ENCODE data around the gene TTC9.

DNA sequence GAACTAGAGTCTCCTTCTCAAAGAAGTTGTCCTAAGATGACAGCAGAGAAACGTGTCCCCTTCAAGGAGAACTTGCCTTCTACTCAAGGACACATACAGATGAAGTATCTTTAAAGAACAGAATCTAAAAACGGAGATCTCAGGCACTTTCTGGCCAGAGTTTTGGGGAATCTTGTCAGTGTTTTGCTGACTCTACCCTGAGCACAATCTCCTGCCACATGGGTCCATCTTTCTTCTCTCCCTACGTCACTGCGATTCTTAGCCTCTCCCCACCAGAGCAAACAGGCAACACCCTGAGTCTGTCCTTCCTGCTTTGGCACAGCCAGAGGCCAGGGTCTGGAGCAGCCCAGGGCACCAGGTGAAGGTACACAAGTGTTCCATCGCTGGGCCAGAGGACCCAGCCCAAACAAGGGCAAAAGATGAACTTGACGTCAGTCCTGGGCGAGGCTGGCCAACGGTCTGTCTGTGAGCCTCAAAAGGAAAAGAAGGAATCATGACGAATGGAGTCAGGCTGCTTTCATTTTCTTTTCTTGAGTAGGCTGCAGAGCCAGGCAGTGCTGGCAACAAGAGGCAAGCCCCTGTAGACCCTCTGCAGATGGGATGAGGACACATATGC lies 12.7 kb upstream of the CCDC177 start:
CAGE:
- cytosol, long polyA minus RNA = no peak
- cytosol, long polyA plus RNA = no peak
- long polyA plus RNA = no peak
- nucleus, long polyA minus RNA = no peak
- nucleus, long polyA plus RNA = no peak

DNA sequence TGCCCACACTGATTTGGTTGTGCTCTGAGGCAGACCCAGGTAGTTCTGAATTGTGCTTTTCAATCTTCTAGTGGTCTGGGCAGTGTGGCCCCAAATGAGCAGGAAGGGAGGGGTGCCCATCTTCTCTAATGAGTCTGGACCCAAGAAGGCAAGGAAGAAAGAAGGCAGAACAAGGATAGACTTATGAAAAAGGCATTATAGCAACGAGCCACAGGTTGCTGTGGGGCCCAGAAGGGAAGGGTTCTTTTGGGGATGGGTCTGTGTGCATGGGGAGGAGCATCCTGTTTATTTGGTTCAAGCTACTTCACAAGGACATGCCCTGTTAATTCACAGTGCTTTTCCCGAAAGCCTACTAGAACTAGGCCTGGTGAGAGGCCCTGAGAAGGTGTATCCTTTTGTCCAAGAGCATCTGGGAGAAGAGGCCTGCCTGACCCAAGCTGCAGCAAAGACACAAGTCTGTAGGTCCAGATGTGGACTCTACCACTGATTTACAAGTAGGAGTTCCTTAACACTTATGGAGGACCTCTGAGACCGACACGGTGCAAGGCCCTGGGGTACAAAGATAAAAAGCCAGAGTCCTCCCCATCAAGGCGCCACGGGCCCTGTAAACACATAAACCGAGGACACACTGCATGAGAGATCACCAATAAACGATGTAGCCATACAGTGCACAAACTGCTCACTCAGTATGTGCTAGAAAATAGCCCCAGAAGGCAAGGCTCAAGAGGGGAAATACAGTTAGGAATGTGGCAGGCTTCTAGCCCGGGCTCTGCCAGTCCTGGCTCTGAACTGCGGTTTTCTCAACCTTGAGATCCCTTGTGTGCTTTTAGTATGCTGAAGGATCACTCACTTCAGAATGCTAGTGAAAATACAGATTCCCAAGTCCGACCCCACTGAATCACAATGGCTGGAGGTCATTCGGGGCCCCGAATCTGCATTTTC lies 993 bp upstream of the SUSD6 start:
CAGE:
- cytosol, long polyA minus RNA = no peak
- cytosol, long polyA plus RNA = no peak
- long polyA plus RNA = no peak
- nucleus, long polyA minus RNA = no peak
- nucleus, long polyA plus RNA = no peak

DNA sequence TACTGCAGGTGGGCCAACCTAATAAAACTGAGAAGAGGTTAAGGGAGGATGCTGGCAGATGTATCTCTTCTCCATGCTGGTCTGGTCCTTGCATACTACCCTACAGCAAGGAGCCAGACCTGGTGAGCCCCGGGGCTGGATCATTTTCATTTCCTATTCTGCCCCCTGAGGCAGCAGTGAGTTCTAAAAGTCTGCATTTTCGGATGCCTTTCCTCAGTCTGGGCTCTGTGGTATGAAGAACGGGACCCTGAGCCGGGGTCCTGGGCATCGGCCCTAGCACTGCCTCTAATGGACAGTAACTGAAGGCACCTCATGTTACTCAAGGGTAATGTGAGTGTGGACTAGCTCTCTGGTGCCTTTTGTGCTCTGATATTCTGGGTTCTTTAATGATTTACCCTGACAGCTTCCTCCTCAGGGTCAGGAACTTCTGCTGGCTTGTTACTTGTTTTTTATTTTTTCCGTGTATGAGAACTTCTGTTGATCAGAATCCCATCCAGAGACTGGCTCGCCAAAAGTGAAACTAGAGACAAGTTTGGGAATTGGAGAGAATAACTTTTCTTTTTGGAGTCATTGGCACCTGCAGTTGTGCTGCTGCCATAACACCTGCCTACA lies 62.2 kb downstream of the SUSD6 start:
CAGE:
- cytosol, long polyA minus RNA = no peak
- cytosol, long polyA plus RNA = no peak
- long polyA plus RNA = no peak
- nucleus, long polyA minus RNA = no peak
- nucleus, long polyA plus RNA = no peak

CAGE:
- cytosol, long polyA minus RNA = no peak
- cytosol, long polyA plus RNA = no peak
- long polyA plus RNA = no peak
- nucleus, long polyA minus RNA = no peak
- nucleus, long polyA plus RNA = no peak
These were observed 63.6 kb downstream of the SUSD6 start for GRCh38 chr14:69674879-69675573.

CAGE:
- cytosol, long polyA minus RNA = no peak
- cytosol, long polyA plus RNA = no peak
- long polyA plus RNA = no peak
- nucleus, long polyA minus RNA = no peak
- nucleus, long polyA plus RNA = no peak
These were observed 72.1 kb upstream of the SRSF5 start for GRCh38 chr14:69694816-69695352.

CAGE:
- cytosol, long polyA minus RNA = no peak
- cytosol, long polyA plus RNA = no peak
- long polyA plus RNA = no peak
- nucleus, long polyA minus RNA = no peak
- nucleus, long polyA plus RNA = no peak
These were observed 11.4 kb downstream of the SRSF5 start for GRCh38 chr14:69778288-69778884.

CAGE:
- cytosol, long polyA minus RNA = no peak
- cytosol, long polyA plus RNA = no peak
- long polyA plus RNA = no peak
- nucleus, long polyA minus RNA = no peak
- nucleus, long polyA plus RNA = no peak
These were observed 12.0 kb downstream of the SRSF5 start for GRCh38 chr14:69778885-69779482.

DNA sequence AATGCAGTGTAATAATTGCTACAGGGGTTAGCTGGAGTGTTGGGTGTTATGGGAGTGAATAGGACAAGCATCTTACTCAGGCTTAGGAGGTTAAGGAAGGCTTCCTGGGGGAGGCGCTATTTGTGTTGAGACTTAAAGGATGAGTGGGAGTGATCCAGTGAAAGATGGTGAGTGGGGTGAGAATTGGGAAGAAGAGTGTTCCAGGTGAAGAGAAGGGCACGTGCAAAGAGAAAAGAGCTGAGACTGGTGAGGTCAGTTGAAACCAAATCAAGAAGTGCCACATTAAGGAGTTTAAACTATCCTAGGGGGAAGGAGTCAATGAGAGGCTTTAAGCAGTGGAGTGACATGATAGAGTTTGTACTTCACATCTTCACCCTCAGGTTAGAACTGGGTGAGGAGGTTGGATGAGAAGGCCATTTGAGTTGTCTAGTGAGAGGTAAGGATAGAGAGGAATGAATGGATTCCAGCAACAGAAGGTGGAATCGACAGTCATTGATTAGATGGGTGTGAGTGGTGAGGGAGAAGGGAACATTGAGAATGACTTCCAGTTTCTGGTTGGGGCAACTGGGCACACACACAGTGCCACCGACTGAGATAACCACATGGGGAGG lies 13.6 kb downstream of the SLC10A1 start:
CAGE:
- cytosol, long polyA minus RNA = no peak
- cytosol, long polyA plus RNA = no peak
- long polyA plus RNA = no peak
- nucleus, long polyA minus RNA = no peak
- nucleus, long polyA plus RNA = no peak

DNA sequence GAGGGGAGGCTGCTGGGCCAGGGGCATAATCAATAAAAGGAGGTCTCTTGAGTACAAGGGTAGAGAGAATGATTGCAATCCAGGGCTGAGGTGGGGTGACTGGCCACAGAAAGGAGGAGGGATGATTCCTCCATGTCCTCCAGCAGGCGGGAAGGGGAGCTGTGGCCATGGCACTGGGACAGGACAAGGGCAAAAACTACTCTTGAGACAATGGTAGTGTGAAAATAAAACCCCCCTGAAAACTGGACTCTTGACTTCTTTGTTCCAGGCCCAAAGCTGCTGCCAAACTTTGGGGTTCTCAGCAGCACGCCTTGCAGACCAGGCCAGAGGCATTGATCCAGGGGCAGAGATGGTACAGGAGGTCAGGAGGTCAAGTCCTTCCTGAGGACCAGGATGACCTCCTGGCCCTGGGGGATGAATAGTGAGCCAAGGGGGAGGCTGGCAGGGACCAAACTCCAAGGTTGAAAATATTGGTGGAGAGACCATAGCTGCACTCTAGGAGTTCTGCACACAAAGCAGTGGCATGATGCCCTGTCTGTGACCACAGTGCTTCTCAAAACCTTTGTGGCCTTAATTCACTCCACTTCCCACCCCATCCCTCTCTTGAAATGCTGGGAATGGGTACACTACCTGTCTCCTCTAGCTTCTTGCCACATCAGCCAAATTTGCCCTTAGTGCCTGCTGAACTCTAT lies 12.2 kb downstream of the SLC10A1 start:
CAGE:
- cytosol, long polyA minus RNA = no peak
- cytosol, long polyA plus RNA = no peak
- long polyA plus RNA = no peak
- nucleus, long polyA minus RNA = no peak
- nucleus, long polyA plus RNA = no peak

DNA sequence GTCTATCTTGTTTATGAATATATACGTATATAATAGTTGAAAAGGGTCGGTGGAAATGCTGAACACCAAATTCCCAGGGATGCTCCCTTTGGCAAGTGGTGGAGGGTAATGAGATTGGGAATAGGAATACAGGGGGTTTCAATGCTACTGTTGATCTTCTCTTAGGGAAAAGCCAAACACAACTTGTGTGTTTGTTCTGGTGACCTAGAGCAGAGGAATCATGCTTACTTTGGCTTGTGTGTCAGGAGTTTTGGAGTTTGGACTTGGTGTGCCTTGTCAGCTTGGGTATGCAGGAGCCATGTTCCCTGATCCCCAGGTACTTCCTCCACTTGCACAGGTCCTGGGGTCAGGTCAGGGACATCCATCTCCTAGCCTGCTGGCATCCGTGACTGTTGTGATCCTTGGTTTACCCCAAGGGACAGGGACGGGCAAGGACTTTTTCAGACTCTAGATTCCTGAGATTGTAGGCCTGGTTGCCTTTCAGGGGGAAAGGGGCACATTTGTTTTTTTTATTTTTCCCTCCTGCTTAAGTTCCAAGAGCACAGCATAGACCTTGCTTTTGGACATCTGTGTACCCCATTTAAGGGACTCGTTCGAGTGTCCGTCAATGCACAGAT lies 4.0 kb downstream of the SLC10A1 start:
CAGE:
- cytosol, long polyA minus RNA = no peak
- cytosol, long polyA plus RNA = no peak
- long polyA plus RNA = no peak
- nucleus, long polyA minus RNA = no peak
- nucleus, long polyA plus RNA = no peak

DNA sequence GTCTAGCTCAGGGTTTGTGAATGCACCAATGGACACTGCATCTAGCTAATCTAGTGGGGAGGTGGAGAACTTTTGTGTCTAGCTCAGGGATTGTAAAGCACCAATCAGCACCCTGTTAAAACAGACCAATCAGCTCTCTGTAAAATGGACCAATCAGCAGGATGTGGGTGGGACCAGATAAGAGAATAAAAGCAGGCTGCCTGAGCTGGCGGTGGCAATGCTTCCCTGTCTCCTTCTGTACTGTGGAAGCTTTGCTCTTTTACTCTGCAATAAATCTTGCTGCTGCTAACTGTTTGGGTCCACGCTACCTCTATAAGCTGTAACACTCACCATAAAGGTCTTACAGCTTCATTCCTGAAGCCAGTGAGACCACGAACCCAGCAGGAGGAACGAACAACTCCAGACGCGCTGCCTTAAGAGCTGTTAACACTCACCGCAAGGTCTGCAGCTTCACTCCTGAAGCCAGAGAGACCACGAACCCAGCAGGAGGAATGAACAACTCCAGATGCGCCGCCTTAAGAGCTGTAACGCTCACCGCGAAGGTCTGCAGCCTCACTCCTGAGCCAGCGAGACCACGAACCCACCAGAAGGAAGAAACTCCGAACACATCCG lies 66.8 kb upstream of the SLC8A3 start:
CAGE:
- cytosol, long polyA minus RNA = no peak
- cytosol, long polyA plus RNA = no peak
- long polyA plus RNA = no peak
- nucleus, long polyA minus RNA = no peak
- nucleus, long polyA plus RNA = no peak

CAGE:
- cytosol, long polyA minus RNA = no peak
- cytosol, long polyA plus RNA = no peak
- long polyA plus RNA = no peak
- nucleus, long polyA minus RNA = no peak
- nucleus, long polyA plus RNA = no peak
These were observed 673 bp upstream of the TTC9 start for GRCh38 chr14:70640877-70641609.

DNA sequence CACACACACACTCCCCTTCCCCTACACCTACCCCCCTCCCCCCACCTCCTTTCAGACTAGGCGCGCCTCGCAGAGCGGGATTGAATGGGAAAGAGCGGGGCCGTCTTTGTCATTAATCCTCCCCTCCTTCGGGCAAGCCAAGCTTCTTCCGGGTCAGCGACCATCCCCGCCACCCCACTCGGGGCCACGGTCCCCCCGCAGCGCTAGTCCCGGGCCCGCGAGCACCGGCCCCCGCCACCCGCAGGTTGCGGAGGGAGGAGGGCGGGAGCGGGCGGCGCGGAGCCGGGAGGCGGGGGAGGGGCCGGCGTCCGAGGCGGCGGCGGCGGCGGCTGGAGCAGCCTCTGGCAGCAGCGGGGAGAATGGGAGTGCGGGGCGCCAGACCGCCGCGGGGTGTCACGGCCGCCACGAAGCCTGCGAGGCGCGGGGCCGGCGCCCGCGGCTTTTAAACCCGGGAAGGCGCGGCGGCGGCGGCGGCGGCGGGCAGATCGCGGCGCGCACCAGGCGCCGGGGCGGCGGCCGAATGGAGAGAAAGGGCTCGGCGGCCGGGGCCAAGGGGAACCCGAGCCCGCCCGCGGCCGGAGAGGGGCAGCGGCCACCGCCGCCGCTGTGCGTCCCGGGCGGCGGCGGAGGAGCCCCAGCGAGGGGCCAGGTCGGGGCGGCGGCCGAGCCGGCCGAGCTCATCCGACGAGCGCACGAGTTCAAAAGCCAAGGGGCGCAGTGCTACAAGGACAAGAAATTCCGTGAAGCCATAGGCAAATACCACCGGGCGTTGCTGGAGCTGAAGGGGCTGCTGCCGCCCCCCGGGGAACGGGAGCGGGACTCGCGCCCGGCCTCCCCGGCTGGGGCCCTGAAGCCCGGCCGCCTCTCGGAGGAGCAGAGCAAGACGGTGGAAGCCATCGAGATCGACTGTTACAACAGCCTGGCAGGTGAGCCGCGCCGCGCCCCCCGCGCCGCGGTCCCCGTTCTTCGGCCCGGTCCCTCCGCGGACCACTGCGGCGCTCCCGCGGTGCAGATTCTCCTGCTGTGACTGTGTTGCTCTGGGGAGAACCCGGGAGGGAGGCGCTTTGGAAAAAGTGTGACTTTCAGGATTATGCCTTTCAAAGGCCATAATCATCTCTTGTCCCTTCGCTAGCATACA lies at the start of gene TTC9:
Gene TTC9, plus strand, starts transcription at position 307 of the 1,138 bp plus-strand sequence.
CAGE:
- cytosol, long polyA minus RNA = no peak
- cytosol, long polyA plus RNA = no peak
- long polyA plus RNA = no peak
- nucleus, long polyA minus RNA = no peak
- nucleus, long polyA plus RNA = no peak

GRCh38 chr14:70655121-70655947 lies 13.6 kb downstream of the TTC9 start:
CAGE:
- cytosol, long polyA minus RNA = no peak
- cytosol, long polyA plus RNA = no peak
- long polyA plus RNA = no peak
- nucleus, long polyA minus RNA = no peak
- nucleus, long polyA plus RNA = no peak

DNA sequence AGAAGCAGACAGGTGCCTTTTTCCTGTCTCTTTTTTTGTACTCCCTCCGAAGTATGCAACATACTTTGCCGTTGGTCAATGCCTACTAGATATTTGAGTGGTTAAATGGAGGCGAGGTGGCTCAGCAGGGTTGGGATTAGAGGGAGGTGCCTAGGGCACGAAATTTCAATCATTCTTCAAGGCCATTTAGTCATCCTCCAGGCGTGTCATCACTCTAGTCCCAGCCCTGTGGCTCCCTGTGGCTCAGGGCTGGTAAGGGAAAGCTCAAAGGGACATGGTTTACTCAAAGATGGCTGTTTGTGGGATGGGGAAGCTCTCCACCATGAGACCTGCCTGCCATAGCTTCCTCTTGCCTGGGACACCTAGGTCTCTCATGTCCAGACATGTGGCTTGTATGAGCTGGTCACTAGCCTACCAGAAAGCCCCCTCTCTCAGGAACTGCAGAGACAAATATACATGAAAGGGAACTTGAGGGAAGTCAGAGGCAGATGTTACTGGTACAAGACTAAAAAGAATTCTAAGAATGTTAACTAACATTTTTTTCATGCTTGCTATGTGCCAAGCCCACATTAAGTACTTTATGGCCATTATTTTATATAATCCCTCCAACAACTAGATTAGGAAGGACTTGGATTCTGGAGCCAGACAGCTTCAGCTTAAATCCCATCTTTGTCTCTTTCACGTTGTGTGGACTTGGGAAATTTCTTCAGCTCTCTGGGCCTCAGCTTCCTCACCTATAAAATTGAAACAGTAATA lies 24.5 kb downstream of the TTC9 start:
CAGE:
- cytosol, long polyA minus RNA = no peak
- cytosol, long polyA plus RNA = no peak
- long polyA plus RNA = no peak
- nucleus, long polyA minus RNA = no peak
- nucleus, long polyA plus RNA = no peak

DNA sequence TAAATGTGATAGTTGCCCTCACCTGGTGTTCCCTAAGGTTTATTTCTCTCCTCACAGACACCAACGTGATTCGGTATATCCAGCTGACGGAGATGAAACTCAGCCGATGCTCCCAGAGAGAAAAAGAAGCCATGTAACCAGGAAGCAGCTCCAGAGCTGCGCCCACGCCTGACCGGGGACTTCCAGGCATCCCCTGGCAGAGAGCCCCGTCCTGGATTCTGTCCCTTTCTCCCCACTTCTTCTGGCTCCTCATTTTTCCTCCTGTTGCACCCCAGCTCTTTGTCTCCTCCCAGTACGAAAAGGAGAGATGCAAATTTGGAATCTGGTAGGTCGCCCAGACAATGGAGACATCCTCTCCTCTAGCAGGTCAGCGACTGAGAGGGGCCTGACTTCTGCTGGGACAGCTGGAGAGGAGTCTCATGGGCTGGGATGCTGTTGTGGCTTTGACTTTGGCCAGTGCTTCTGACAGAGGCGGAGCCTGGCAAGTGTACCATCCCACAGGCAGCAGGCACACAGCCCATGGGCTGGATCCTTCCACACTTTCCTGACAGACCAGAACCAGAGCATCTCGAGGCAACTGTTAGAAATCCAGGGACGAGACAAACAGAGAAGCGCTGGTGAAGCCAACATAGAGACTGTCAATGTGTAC lies 29.4 kb downstream of the TTC9 start:
CAGE:
- cytosol, long polyA minus RNA = no peak
- cytosol, long polyA plus RNA = no peak
- long polyA plus RNA = no peak
- nucleus, long polyA minus RNA = no peak
- nucleus, long polyA plus RNA = no peak

DNA sequence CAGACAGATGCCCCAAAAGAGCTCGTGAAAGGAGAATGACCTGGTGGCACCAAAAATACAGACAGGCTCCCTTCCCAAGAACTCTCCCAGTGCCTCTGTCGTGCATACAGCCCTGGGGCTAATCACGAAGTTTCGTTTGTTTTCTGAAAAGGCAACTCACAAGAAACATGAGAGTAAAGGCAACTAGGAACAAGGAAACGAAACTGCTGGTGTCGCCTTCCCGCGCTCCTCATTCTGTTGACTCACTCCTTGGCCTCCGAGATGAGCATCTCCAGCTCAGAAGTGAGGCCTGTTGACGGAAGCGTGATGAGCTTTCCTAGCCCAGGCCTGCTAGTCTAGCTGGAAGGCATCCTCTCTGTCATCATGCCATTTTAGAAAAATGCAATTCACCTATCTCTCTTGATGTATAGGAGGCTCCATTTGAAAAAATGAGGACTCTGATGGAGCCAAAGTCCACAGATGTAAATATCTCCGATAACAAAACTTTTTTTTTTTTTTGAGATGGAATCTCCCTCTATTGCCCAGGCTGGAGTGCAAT lies 50.5 kb downstream of the TTC9 start:
CAGE:
- cytosol, long polyA minus RNA = no peak
- cytosol, long polyA plus RNA = no peak
- long polyA plus RNA = no peak
- nucleus, long polyA minus RNA = no peak
- nucleus, long polyA plus RNA = no peak

GRCh38 chr14:71092502-71093026 lies 185.3 kb downstream of the PCNX1 start:
CAGE:
- cytosol, long polyA minus RNA = no peak
- cytosol, long polyA plus RNA = no peak
- long polyA plus RNA = no peak
- nucleus, long polyA minus RNA = no peak
- nucleus, long polyA plus RNA = no peak

CAGE:
- cytosol, long polyA minus RNA = no peak
- cytosol, long polyA plus RNA = no peak
- long polyA plus RNA = no peak
- nucleus, long polyA minus RNA = no peak
- nucleus, long polyA plus RNA = no peak
These were observed 196.0 kb downstream of the PCNX1 start for GRCh38 chr14:71103340-71103631.

DNA sequence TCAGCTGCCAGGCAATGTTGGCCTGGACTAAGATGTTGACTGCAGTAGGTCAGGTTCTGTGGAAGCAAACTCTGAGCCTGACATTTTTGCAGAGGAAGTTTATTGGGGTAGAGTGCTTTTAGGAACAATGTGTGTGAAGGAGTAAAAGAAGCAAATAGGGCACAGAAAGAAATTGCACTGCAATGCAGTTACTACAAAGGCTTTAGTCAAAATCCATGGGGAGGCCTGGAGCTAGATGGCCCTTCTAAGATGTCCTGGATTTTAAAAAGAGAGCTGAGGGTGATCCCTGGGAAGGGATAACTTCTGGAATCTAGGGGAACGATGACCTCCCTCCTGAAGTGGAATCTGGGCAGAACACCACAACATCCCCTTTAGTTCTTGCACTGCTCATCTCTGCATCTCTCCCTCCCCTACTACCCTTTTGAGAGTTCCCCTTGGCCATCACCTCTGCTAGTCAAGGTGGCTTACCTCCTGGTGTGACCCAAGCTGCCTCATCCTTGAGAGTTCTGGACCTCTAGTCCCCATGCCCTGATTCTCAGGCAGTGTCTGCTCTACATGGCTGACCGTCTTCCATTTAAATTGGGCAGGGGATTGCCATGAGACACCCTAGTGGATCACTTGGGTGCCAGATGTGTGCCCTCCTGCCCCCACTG lies 196.8 kb upstream of the SIPA1L1 start:
CAGE:
- cytosol, long polyA minus RNA = no peak
- cytosol, long polyA plus RNA = no peak
- long polyA plus RNA = no peak
- nucleus, long polyA minus RNA = no peak
- nucleus, long polyA plus RNA = no peak